Neuron (in vitro differentiated cells): Measurements from ENCODE around the gene RBP4.

DNA sequence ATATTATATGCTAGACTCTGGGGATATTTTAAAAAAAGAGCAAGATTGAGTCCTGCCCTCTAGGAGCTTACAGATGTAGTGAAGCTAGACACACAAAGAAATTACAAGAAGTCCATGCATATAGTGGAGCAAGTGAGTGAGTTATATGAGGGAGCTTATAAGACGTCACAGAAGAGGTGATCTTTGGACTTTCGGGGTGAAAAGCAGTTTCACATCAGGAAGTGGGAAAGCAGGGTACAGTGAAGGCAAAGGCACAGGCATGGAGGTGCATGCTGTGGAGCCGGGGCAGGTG lies 38.5 kb upstream of the EXOC6 start:
- PRO-cap, result no peak

- PRO-cap, result no peak
These were observed 5.4 kb upstream of the EXOC6 start for GRCh38 chr10:92842916-92843405.

DNA sequence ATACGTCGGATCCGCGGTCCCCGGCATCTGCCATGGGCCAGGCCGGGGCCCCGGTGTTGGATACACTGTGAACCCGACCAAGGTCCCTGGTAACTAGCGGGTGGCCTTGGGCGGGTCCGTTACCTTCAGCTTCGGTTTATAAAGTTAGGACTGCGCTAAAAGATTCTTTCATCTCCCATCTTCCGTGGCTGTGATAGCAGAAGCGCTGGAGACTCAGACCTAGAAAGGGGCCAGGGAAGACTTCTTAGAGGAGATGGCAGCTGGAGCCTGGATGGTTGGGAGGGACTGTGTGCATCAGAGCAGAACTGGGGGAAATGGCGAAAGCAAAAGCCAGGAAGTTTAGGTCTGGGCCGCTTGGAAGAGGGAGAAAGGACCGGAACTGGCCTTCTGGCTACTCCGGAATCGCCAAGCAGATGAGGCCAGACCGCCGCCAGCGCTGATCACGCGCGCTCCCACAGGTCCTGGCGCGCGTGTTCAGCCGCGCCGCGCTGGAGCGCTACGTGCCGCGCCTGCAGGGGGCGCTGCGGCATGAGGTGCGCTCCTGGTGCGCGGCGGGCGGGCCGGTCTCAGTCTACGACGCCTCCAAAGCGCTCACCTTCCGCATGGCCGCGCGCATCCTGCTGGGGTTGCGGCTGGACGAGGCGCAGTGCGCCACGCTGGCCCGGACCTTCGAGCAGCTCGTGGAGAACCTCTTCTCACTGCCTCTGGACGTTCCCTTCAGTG lies 1.8 kb downstream of the CYP26C1 start:
- PRO-cap, result no peak

DNA sequence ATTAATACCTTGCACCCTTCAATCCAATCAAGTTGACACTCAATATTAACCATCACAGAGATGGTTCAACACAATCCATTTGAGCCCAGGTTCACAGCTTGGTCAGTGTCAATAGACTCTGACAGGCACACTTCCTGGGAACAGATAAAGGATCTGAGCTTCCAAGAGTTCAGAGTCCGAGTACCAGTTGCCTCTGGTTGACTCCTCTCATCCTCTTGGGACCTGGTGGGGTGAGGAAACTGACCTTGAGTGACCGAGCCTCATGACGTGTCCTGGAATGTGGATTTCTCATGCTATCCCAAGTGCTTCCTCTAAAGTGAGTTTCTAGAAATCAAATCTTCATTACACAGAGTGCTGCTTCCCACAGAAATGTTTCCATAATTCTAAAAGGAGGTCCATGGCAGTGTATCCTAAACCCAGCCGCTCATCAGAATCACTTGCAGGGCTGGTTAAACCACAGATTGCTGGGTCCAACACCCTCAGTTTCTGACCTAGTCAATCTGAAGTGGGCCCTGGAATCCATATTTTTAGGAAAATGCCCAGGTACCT lies 162.1 kb downstream of the CYP26A1 start:
- PRO-cap, result no peak

DNA sequence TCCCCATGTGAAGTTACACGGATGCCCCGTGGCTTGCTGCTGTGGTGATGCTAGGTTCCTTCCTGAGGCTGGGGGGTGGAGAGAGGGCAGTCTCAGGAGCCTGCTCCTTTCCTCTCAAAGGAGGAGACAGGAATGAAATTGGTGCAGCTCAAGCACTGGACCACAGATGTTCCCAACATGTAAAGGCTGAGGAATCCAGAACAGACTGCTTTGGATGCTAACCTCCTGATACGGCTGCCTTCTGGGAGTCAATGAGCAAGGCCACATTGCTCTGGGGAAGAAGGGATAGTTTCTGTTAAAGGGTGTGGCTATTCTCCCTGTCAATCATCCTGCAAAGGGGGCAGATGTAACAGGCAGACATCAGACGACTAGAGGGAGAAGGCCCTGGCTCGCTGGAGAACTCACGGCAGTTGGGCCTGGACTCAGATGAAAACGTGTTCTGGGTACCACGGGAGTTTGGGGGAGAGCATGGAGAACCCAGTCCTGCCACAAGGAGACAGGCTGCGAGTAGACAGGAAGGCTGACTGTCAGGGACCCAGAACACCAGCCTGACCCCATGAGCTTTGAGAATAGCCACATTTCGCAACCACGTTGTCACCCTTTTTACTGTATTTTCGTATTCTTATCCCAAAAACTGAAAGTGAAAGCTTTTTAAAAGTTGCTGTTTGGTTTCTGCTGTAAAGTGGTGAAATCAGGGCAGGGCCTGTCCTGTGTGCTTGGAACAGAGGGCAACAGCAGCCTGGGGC lies 95.5 kb downstream of the MYOF start:
- PRO-cap, result bidirectional peak, plus-strand start at position 356 of the sequence, minus-strand start at position 253 of the sequence

DNA sequence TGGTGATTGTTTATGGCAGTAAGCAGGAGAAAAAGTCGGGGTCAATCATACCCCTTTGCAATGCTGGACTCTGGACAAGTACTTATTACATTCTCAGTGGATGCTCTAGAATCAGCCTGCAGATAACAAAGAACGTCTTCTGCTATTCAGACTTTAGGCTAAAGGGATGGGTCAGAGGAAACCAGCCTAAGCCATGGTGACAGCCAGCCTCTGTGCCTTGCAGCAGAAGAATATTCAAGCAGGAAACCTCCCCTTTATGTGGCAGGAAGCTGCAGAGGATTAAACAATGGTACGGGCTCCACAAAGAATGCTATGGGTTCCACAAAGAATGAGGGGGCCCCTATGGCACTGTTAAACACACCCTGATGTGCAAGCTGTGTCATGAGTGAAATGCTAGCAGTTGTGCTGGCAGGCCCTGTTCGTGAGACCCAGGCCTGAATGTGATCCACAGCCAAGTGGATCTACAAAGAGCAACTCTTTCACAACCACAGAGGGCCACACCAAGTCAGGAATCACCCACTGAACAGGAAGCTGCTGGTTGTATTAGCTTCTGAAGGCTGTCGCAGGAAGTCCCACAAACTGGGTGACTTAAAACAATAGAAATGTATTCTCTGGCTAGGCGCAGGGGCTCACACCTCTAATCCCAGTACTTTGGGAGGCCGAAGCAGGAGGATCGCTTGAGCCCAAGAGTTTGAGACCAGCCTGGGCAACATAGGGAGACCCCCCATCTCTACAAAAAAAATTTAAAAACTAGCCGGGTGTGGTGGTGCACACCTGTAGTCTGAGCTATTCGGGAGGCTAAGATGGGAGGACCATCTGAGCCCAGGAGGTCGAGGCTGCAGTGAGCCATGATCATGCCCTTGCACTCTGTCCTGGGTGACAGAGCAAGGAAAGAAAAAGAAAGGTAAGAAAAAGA lies 68.8 kb downstream of the MYOF start:
- PRO-cap, result no peak

DNA sequence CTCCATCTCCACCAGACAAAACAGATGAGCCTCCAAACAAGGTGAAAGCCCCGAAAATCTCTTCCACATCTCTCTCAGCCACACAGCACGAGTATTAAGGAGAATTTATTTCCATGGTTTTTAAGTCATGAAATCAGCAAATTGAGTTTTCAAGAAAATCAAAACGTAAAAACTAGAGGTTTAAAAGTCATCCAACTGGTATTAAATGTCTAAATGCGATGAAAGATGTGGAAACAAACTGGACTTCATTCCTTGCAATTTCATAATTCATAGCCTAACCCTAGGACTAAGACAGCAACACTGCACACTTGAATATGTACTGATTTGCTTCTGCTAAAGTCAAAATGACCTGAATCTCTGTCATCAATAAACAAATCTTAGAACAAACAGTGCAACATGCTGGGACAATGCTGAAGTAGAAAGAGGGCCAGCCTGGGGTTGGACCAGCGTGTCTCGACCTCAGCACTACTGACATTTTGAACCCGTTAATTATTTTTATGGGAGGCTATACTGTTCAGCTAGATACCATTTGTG lies 47.2 kb downstream of the MYOF start:
- PRO-cap, result no peak

DNA sequence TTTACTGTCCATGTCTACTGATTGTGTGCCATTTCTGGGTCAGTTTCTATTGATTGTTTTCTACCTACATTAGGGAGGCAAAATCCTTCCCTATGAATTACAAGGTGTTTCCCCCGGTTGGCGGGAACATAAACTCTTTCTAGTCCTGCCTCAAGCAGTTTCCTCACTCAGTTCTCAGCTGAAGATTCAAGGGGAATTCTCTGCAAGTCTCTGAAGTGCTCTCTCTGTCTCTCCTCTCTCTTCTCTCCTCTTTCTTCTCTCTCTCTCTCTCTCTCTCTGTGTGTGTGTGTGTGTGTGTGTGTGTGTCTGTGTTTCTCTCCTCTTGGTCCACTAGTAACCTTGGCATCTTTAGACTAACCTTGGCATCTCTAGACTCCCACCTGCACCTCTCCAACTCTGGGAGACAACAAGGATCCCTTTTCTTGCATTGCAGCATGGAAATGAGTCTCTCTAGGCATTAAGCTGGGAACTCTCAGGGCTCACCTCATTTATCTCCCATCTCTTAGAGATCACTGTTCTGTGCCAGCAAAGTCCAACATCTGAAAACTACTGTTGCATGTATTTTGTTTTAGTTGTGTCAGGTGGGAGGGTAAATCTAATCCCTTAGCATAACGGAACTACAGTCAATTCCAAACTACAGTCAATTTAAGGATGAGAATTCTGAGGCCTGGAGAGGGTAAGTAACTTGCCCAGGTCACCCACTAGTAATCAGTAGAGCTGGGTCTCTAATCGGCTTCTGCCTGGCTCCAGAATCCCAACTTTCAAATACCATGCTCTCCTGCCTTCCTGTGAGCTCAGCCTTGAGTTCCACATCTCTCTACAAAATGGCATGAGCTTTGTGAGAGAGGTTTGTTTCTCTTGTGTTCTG lies 38.7 kb downstream of the MYOF start:
- PRO-cap, result no peak

GRCh38 chr10:93445443-93445935 lies 36.6 kb downstream of the MYOF start:
- PRO-cap, result bidirectional peak, plus-strand start at chr10:93445867, minus-strand start at chr10:93445622

GRCh38 chr10:93600446-93600841 lies 591 bp downstream of the RBP4 start:
- PRO-cap, result no peak

DNA sequence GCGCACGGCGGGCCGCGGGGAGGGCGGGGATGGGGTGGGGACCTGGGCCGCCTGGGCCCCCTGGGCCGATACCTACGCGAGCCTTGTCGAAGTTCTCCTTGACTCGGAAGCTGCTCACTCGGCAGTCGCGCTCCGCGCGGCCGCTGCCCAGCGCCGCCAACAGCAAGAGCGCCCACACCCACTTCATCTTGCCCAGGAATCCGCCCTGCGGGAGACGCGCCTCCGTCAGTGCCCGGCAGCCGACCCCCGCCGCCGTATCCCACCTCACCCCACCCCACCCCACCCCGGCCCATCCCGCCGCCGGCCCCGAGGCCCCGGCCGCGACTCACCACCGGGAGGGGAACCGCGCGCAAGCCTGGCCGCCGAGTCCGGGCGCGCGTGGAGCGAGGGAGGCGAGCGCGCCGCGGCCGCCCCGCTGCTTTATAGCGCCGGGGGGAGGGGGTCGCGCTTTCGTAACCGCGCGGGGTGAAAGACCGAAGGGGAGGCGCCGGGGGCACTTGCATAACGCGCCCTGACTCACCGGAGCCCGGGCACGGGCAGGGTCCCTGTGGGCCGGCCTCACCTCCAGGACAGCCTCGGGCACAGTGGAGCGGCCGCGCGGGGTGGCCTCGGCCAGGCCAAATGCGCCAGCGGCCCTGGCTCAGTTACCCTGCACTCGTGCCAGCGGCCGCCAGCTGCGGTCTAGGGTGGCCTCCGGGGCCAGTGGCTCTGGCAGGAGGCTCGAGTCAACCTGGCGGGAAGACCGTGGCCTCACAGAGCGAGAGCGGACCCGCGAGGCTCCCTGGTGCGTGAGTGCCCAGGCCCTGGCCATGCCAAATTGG lies at the start of gene RBP4:
TSS of gene RBP4 (minus strand) at position 394 of the 821 bp plus-strand sequence.
- PRO-cap, result no peak

DNA sequence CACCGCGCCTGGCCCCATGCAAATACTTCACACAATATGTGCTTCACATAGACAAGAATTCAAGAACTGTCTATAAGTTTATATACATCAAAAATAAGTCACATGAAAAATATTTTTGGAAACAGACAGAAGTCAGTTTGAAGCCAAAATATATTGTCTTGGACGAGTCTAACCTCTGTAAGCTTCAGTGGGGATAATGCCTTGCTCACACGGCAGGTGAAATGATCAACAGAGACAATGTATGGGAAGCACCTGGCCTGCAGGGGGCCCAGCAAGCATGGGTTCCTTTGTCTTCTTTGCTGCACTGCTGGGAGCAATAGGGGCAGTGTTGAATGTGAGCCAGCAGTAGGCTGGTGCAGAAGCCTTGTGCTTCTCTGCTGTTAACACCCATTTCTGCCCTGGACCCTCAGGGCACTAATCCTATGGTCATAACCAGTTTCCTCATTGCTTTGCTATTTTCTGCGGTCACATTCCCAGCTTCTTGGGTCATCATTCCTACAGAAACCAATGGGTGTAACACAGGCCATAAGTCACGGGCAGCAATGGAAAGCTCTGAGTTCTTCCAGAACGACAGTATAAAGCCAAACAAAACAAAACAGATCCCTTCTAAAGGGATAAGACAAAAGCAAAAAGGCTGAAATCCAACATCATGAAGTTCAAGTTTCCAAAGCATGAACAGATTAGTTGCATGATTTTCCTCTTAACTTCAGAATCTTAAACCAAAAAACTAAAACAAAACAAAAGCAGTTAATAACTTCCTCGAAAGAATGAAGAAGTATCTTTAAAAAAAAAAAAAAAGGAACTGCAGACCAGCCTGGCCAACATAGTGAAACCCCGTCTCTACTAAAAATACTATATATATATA lies 10.8 kb upstream of the LGI1 start:
- PRO-cap, result no peak

DNA sequence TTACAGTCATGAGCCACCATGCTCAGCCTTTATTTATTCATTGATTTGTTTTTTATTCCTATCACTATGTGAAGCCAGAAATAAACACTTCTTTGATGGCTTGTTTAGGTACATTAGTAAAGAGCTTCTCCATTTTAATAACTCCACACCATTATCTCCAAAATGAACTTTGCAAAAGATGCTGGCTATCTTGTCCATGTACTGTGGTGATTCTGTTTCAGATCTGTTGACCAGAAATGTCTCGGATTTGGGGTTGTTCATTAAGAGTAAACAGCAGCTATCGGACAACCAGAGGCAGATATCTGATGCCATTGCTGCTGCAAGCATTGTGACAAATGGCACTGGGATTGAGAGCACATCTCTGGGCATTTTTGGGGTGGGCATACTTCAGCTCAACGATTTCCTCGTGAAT lies 100.5 kb downstream of the NOC3L start:
- PRO-cap, result no peak

- PRO-cap, result no peak
These were observed 94.0 kb downstream of the NOC3L start for GRCh38 chr10:94268659-94269182.

GRCh38 chr10:94357053-94357806 lies 5.5 kb downstream of the NOC3L start:
- PRO-cap, result no peak

DNA sequence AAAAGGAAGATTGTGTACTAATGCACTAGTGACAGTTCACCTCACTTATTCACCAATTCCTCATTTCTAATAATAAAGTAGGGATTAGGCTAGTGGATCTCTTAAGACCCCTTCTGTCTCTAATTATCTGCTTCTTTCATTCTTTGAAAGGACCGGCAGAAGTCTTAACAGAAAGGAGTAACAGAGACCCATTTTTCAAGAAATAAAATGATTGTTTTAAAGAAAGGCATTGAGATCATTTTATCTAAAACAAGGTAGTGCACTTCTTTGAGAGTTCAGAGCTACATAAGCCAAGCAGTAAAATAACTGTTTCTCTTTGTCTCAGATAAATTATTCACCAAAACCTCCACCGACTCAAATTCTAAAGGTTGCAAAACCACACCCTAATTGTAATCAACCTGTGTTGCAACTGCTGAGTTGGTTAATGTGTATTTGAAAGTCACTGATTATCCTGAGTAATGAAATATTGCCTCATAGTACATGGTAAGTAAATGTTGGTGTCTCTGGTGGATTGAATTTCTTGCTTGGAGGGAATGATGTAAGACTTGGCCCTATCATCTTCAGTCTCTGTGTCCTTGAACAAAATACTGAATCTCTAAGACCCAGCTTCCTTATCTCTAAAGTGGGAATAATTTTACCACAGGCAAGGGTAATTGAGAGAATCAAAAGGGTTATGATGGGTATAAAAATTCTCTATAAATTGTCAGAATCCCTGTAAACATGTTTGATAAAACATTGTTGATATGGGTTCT lies 35.9 kb upstream of the CYP2C9 start:
- PRO-cap, result no peak

GRCh38 chr10:95071029-95071694 lies 1.9 kb upstream of the CYP2C8 start:
- PRO-cap, result no peak

- PRO-cap, result no peak
These were observed 43.7 kb downstream of the ACSM6 start for GRCh38 chr10:95237503-95238463.

GRCh38 chr10:95287231-95288064 lies 3.4 kb downstream of the PDLIM1 start:
- PRO-cap, result no peak

- PRO-cap, result no peak
These were observed 1.9 kb downstream of the PDLIM1 start for GRCh38 chr10:95288909-95289218.